Mucosa of descending colon (tissue), 1 donor: ENCODE results near the gene ZBTB4.

DNA sequence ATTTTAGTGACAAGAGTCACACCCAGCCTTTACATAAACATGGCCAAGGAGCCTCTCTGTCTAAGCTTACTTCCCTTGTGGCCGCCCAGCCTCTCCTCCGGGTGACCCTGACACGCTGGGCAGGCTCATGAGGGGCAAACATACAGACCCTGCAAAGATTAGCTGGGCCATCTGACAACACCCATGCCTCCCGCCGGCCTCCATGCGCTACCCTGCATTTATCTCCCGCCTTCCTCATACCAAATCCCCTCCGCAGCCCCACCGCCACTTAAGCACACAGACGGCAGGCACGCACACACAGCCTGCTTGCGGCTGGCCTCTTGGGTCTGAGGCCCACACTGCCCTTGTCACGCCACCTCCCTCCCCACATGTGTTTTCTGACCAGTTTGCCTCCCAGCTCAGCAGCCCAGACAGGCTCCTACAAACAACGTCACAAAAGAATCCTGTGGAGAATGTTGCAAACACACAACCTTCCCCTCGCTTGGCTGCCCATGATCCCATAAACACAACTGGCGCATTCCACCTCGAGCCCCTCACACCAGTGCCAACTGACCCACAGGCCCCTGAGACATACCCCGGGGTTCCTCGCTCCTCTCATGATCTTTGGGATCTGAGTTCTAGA is 1.5 kb downstream of the ZBTB4 start:
- PRO-cap, result unidirectional peak, plus-strand start at position 271 of the sequence; bidirectional peak, plus-strand start at position 438 of the sequence, minus-strand start at position 328 of the sequence

DNA sequence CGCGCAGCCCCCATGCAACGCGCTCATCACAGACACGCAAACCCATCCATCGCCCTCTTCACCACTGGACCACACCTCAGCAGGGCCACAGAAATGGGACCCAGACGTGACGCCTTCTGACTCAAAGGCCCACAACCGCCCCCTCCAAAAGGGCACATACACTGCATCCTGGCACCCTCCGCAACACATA is 1.1 kb downstream of the ZBTB4 start:
- PRO-cap, result bidirectional peak, plus-strand start outside the sequence, minus-strand start at position 66 of the sequence

DNA sequence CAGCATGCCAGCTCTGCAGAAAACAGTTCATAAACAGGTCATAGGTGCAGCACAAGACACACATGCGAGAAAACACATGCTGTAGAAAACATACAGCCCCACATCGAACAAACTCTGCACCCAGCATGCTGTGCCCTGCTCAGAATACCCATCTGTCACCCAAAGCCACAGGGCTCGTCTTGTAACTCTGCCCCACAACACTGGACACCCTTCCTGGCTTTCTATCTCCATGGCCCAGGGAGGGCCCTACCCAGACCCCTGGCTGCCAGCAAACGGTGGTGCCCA is 899 bp downstream of the ZBTB4 start:
- PRO-cap, result bidirectional peak, plus-strand start at position 30 of the sequence, minus-strand start outside the sequence

DNA sequence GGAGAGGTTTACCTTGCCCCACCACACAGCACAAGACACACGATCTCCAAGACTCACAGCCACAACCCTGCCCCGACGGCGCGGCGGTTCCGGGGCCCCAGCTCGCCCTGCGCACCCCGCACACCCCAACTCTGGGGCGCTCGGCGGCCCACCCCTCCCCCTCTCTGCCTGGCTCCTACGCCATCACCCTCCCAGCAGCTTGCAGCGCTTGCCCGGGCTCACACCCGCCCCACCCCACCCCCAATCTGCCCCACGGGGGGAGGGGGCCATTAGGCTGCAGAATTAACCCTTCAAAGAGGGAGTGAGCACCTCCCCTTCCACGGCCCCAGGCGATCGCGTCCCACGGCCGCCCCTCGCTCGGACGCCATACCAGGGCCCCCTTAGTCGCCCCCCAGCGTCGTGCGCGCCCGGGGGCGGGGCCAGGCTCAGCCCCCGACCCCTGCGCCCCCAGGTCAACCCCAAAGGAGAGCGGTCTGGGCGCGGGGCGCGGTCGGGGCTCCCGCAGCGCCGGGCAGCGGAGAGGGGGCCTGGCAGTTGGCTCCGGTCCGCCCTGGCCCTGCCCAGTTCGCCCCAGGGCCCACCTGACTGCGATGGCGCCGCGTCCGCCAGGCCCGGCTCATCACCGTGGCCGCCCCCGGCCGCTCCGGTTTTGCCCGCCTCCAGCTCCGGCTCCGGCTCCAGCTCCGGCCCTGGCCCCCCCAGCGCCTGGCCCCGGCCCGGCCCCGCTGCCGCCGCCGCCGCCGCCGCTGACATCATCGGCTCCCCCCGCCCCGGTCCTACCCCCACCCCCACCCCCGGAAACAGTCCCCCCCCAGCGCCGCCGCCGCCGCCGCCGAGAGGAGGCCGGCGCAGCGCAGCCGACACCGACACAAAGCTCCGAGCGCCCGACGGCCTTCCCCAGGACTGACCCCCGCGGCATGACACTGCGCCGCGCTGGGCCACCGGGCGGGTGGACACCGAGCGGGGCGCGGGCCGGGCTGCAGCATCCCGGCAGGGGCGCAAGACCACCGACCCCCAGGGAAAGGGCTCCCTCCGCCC is at the start of gene ZBTB4:
Gene ZBTB4 (minus strand): TSS at position 757 of the 1,038 bp plus-strand sequence.
- PRO-cap, result bidirectional peak, plus-strand start at position 866 of the sequence, minus-strand start at position 757 of the sequence

DNA sequence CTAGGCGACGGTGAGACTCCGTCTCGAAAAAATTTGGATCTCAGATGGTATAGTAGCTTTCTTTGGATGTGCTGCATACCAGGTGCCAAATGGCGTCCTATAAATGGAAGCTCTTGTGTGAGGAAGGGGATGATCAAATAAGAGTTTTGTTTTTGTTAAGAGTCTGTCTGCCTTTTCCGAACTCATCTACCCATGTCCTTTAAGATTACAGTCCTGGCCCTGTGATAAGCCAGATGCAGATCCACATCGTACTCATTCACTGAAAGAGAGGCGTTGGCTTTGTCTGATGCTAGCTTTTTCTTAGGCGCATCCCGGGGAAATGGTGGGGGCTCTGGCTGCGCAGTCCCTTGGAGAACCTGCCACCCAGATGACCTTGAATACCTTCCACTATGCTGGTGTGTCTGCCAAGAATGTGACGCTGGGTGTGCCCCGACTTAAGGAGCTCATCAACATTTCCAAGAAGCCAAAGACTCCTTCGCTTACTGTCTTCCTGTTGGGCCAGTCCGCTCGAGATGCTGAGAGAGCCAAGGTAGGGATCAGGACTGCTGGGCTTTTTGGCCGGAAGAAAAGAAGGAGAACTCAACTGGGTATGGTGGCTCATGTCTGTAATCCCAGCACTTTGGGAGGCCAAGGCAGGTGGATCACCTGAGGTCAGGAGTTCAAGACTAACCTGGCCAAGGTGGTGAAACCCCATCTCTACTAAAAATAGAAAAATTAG is 26.9 kb downstream of the SLC35G6 start:
- PRO-cap, result no peak

- PRO-cap, result no peak
Measured at GRCh38 chr17:7511384-7511788, 30.1 kb downstream of the SLC35G6 start.

DNA sequence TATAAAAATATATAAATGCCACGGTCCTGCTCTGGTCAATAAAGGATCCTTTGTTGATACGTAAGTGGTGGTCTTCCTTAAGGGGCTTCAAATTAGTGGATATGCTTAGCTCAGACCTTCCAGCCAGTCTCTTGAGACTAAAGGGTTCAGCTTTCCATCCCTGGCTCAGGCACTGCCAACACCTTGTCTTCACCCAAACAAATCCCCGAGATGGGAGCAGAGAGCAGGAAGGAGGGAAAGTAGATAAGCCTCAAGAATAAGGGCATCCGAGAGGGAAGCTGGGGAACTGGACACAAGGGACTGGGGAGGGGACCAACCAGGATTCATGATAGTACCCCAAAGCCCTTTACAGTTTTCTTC is 739 bp upstream of the EIF4A1 start:
- PRO-cap, result no peak

- PRO-cap, result no peak
Measured at GRCh38 chr17:7588526-7589275, 1.2 kb downstream of the SOX15 start.

DNA sequence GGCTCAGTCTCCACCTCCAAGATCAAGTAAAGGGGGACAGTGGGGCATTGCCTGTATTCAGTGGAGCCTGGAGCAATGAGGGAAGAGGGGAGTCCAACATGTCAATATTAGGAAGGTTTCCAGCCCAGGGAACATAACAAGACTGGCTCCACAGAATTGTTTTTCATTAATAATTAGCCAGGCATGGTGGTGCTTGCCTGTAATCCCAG is 2.0 kb downstream of the SHBG start:
- PRO-cap, result no peak

DNA sequence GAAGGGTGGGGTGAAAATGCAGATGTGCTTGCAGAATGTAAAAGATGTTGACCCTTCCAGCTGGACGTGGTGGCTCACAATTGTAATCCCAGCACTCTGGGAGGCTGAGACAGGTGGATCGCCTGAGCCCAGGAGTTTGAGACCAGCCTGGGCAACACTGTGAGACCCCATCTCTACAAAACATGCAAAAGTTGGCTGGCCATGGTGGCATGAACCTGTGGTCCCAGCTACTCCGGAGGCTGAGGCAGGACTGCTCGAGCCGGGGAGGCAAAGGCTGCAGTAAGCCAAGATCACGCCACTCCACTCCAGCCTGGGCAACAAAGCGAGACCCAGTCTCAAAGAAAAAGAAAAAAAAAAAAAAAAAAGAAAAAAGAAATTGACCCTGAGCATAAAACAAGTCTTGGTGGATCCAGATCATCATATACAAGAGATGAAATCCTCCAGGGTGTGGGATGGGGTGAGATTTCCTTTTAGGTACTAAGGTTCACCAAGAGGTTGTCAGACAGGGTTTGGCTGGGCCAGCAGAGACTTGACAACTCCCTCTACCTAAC is 17.8 kb downstream of the ATP1B2 start:
- PRO-cap, result no peak

DNA sequence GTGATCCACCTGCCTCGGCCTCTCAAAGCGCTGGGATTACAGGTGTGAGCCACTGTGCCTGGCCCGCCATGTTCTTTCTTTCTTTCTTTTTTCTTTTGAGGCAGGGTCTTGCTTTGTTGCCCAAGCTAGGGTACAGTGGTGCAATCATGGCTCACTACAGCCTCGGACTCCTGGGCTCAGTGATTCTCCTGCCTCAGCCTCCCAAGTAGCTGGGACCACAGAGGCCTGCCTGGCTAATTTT is 9.2 kb downstream of the TP53 start:
- PRO-cap, result no peak

DNA sequence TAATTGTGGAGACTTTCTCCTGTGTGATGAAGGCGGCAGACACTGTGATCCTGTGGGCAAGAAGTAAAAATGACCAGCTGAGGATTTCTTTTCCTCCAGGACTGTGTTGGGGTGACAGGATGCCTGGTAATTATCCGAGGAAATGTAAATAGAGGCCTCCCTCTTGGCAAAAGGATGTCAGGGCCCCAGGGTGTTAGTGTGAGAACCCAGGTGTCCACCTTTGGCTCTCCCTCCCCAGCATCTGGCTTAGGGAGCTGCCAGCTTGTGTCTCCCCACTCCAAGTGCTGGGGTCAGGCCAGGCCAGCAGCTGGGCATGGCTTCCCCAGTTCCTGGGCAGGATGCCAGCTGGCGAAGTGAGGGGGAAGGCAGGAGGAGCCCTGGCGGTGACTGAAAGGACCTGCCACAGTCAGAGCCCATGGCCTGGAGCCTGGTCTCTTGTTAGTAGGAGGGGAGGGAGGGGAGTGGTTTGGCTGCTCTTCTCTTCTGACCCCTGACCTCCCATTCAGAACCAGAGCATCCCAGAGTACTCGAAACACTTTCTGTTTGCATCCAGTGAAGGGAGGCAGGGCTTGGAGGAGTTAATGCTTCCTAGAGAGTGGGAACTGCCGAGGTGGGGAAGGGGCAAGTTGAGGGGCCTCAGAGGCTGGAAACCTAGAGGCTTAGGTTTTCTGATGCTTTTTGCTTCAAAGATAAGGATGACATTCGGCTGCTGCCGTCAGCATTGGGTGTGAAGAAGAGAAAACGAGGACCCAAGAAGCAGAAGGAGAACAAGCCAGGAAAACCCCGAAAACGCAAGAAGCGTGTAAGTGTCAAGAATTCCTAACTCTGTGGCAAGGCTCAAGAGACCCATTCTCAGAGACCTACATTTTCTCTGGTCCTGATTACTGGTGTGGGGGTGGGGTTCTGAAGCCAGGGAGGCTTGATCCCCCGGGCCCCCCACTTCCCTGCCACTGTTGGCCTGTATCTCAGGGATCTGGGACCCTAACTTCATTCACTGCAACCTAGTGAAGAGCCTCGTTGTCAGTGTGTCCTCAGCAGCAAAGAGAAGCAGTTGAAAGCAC is 716 bp downstream of the CHD3 start:
- PRO-cap, result unidirectional peak, minus-strand start at position 243 of the sequence; unidirectional peak, minus-strand start at position 286 of the sequence

- PRO-cap, result no peak
Measured at GRCh38 chr17:7894833-7895169, 6.2 kb downstream of the CHD3 start.

DNA sequence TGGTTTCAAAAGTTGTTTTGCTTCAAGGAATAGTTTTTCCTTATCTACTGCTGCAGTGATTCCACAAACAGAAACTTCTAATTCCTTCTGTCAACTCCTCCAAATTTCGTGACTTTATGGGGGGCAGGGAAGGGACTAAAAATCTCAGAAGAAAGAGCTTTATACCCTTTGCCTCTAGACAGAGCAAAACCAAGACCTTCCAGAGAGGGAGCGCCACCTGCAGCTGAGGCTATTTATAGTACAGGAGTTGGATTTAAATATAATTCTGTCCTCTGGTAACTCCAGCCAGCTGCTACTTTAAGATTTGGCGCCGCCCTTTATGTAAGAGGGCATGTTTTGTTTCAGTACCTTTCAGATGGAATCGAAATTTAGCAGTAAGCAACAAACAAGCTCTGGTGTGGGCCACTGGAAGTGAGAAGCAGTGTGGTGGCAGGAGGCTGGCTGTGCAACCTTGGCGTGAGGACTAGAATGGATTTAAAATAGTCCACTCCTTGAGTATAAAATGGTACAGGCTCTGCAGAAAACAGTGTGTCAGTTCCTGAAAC is 5.3 kb upstream of the GUCY2D start:
- PRO-cap, result no peak

DNA sequence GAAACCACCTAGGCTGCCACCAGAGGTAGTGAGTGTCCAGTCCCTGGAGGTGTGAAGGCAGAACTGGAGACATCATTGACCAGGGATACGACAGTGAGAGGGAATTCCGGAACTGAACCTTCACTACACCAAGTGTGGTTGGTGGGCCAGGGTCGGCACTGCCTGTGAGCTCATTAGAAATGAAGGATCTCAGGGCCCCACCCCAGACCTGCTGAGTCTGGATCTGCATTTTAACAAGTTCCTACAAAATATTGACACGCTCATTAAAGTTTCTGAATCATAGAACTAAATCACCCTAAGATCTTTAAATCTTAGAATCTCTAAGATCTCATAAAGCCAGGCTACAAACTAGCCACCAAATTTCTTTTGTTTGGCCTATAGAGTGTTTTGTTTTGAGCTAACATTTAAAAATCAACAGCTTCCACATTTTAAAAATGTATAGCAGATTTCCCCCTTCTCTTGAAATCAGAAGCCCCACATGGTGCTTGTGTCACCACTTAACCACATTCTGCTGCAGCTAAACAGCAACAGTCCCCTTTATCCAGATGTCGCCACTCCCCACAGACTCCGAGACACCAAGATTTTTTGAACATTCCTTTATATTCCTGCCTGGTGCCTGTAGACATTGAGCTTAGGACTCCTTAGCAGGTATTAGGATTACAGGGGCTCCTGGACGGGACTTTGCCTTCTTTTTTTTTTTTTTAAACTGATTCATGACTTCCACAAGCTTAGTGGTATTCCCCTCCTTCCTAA is 15.9 kb downstream of the GUCY2D start:
- PRO-cap, result no peak

GRCh38 chr17:8048317-8048965 is 9.6 kb downstream of the ALOX15B start:
- PRO-cap, result no peak

- PRO-cap, result no peak
Measured at GRCh38 chr17:8118743-8119007, 361 bp upstream of the ALOXE3 start.

- PRO-cap, result no peak
Measured at GRCh38 chr17:8127177-8127623, 3.3 kb upstream of the HES7 start.

- PRO-cap, result no peak
Measured at GRCh38 chr17:8140327-8140762, 11.9 kb downstream of the PER1 start.

GRCh38 chr17:8145471-8145898 is 6.7 kb downstream of the PER1 start:
- PRO-cap, result no peak